ENCODE data around the genes H3C12 and OR2J3.

GRCh38 chr6:27831770-27831941 is 296 bp upstream of the H4C12 start:
- RAMPAGE, long total RNA: no peak
- RRBS: no CpG with 5 or more reads among the region's 1 CpG

GRCh38 chr6:27890319-27891441 is at the start of gene H3C12:
Gene H3C12 (minus strand): TSS chr6:27890826.
- RAMPAGE, long total RNA: no peak
- RRBS: no CpG with 5 or more reads among the region's 62 CpGs

DNA sequence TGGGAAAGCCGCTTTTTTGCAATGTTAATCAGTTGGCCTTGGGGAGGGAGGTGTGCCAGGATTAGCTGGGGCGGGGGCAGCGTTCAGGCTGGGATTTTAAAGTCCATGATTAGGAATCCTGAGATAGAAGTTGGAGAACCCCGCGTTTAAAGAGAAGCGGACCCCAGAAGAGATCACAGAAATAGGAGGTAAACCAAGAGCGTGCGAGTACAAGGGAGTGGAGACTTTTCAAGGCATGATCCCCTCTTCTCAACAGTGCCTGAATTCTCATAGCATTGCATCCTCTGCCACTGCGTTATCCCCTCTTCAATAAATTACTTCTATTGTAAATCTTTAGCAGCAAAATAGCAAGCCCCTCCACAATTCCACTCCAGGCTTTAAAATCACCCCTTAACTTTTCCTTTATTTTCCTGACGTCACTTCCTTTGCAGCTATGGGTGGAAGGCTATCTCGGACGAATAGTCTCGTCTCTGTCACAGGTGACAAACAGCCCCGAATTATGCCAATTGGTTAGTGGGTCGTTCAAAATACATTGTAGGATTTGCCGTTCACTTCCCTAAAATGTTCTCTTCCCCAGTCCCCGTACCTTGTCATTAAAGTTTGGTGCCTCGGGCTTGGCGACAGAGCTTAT is 1.7 kb downstream of the H2BC17 start:
- RAMPAGE, long total RNA: no peak
- RRBS: no CpG with 5 or more reads among the region's 19 CpGs

DNA sequence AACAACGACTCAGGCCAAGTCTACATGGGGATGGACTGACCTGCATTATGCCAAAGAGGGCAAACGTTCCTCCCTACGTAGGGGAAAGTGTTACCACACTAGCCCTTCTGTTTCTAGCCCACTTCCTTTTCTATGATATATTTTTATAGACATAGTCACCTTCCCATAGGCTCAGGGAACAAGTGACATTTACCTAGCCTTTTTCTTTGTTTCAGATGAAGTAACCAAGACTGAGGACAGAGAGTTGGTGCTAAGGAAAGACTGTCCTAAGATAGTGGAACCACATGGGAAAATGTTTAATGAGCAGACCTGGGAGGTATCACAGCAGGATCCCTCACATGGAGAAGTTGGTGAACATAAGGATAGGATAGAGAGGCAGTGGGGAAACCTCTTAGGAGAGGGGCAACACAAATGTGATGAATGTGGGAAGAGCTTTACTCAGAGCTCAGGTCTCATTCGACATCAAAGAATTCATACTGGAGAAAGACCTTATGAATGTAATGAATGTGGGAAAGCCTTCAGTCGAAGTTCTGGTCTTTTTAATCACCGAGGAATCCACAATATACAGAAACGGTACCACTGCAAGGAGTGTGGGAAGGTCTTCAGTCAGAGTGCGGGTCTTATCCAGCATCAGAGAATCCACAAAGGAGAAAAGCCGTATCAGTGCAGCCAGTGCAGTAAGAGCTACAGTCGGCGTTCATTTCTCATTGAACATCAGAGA is 7.4 kb downstream of the ZSCAN9 start:
- RAMPAGE, long total RNA: no peak
- RRBS: no CpG with 5 or more reads among the region's 11 CpGs

DNA sequence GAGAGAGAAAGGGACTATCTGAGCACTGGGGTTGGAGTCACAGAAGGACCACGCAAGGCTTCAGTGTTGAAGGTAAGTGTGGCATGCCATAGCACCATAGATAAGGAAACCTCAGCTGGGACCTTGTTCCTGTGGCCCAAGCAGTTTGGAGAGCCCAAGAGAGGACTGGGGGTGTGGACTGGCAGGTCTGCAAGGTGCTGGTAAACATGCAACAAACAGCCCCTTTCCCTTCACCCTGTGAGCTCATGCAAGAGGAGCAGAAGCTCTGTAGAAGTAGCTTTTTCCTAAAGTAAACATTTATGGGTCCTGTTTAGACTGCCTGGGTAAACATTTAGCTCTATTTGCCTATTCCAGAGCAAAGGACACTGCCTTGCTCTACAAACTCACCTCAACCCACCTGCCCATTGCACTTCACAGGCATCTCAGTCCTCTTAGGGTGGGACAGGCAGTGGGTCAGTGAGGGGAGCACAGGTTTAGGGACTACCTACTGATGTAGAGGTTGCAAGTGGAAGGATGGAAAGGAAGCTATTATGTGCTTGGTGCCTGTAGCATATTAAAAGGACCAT is 12.1 kb downstream of the ZSCAN31 start:
- RAMPAGE, long total RNA: no peak
- RRBS: no CpG with 5 or more reads among the region's 1 CpG

DNA sequence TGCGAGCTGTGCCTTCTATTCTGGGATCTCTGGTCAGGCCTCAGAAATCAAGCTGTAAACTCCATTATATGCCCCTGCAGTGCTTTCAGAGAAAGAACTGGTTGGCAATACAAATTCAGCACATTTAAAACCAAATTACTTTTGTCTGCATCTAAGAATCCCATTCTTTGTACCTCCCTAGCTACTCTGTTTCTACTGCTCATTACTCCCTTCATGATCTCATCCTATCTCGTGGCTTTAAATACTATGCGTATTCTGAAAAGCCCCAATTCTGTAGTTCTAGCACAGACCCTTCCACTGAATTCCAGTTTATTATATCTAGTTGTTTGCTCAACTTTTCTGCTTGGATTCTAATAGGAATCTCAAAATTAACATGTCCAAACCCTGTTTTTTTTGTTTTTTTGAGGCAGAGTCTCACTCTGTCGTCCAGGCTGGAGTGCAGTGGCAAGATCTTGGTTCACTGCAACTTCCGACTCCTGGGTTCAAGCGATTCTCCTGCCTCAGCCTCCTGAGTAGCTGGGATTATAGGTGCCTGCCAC is 4.9 kb downstream of the ZSCAN12 start:
- RAMPAGE, long total RNA: no peak
- RRBS: no CpG with 5 or more reads among the region's 6 CpGs

DNA sequence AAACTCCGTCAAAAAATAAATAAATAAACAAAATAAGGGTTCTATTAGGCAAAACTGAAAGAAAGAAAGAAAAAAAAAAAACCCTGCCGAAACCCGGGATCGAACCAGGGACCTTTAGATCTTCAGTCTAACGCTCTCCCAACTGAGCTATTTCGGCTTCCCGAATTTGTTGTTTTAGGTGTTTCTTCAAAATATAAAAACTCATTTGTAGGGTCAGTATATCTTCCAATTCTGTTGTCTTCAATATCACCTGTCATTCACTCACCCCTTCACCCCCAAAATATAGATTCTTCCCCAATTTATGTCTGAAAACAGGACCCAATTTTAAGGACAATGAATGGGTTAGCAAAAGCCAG is 133.2 kb downstream of the TRIM27 start:
- RAMPAGE, long total RNA: no peak
- RRBS: no CpG with 5 or more reads among the region's 7 CpGs

- RAMPAGE, long total RNA: no peak
- RRBS: no CpG with 5 or more reads among the region's 15 CpGs
Measured at GRCh38 chr6:28885285-28885689, 38.5 kb downstream of the TRIM27 start.

DNA sequence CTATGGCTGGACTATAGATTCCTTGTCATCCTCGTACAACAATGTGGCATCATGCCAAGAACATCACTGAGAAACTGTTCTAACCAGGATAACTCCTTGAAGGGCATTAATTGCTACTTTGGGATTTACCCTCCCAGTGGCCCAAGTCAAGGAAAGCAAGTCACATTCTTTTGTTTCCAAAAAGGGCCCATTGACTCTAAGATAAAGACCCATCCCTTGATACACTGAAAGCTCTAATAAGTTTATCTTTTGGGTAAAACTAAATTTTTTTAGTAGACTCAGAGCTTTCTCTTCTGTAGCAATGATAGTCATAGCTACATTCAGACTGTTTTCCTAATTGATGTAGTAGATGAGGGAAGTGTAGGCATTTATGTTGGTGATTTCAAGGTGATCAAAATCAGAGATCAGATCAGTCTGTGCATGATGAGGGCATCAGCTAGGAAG is at the start of gene OR2J3:
Gene OR2J3, plus strand, starts transcription at position 283 of the 444 bp plus-strand sequence.
- RAMPAGE, long total RNA: no peak
- RRBS: no CpG with 5 or more reads among the region's 1 CpG

GRCh38 chr6:29673172-29673609 is 7.8 kb downstream of the ZFP57 start:
- RAMPAGE, long total RNA: no peak
- RRBS: no CpG with 5 or more reads among the region's 12 CpGs

DNA sequence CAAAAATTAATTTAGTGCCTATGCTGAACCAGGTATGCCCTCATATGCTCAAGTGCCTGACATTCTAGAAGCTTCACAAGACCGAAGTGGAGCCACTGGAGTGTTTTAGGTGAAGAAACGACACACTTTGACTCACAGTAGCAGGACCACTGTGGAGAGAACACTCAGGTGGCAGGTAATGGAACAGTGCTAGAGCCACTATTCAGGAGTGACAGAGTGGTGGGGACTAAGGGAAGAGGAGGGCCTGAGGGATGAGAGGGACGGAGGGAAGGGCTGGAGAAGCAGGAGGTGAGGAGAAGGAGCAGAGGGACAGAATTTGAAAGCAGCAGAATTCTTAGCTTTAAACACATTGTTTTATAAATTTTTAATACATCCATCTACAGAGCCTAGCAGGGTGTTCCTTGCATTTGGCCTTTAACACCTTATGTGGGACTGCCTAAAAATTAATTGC is 1.8 kb upstream of the HLA-F start:
- RAMPAGE, long total RNA: no peak
- RRBS: no CpG with 5 or more reads among the region's 3 CpGs

DNA sequence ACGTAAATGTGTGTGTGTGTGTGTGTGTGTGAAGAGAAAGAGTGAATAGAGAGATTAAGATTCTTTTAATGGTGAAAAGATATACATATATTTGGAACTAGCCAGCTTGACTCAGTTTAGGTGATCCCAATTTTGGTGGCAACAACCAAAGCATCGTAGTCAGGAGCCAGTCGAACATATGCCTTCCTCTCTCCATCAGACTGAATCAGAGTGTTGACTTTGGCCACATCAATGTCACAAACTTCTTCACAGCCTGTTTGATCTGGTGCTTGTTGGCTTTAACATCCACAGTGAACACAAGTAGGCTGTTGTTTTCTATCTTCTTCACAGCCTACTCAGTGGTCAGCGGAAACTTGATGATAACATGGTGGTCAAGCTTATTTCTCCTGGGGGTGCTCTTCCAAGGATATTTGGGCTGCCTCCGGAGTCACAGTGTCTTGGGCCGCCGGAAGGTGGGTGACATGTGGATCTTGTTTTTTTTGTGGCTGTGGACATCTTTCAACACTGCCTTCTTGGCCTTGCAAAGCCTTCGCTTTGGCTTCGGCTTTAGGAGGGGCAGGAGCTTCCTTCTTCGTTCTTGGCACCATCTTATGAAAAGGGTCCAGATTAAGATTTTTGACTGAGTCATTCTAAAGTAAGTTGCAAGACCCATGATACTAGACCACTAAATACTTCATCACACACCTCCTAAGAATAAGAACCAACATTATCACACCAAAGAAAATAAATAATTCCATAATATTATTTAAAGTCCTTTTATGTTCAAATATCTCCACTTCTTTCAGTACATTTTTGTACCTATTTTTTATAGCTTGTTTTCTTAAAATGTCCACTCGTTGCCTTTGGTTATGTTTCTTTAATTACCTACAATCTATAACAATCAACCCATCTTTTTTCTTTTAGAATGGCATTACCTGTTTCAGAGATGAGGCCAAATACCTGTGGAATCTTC is 3.6 kb downstream of the HLA-F start:
- RAMPAGE, long total RNA: no peak
- RRBS: no CpG with 5 or more reads among the region's 11 CpGs

DNA sequence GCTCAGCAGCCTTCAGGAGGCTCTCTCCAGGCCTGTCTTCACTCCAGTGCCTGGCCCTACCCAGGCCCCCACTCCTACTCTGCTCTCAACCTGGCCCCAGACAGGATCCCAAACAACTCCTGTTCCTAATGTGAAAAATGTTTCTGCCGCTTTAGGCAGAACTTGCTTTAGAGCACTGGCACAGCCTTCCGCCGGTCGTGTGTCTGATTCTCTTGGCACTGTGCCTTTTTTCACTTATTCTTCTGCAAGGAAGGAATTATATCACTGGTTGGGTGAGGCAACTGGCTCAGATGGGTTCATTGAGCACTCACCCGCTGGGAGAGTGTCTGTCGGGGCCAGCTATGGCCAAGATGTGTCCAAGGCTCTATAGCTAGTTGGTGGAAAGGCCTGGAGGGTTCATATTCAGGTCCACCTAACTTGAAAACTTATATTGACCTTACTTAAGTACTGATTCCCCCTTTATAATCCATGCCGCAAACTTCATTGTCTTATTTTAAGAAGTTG is 33.6 kb upstream of the HLA-A start:
- RAMPAGE, long total RNA: no peak
- RRBS: no CpG with 5 or more reads among the region's 7 CpGs

- RAMPAGE, long total RNA: no peak
- RRBS: no CpG with 5 or more reads among the region's 8 CpGs
Measured at GRCh38 chr6:29965757-29966673, 23.7 kb downstream of the HLA-A start.

DNA sequence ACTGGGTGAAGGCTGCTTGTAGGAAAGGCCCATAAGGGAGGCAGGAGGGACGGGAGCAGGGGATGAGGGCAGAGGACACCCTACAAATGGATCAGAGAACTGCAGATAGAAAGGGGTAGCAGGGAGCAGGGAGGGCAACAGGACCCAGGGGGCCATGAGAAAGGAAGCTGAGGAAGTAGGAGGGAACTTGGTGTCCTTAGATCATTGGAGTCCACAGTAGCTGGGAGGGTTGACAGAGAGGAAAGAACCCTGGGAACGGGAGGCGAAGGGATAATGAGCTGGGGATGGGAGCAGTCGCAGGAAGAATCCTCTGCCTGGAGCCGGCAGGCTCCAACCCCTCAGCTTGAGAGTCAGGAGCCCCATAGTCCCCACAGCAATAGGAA is 32.5 kb downstream of the HLA-A start:
- RAMPAGE, long total RNA: no peak
- RRBS: no CpG with 5 or more reads among the region's 5 CpGs

DNA sequence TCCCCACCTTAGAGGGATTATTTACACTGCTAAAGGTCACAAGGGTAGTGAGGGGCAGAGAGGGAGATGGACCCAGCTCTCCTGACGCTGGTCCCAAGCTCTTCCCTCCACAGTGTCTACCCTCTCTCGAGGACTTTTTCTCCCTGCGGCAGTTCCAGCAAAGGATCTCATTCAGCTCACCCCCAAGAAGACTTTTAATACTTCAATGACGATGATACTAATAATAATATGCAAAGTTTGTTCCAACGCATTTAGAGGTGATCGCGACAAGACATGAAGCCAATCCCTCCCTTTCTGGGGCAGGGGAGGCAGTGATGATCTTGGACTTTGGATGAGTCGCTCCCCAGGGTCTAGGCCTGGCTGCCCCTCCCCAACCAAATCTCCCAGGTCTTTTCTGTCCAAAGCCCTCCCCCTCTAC is 33.8 kb downstream of the HLA-A start:
- RAMPAGE, long total RNA: no peak
- RRBS: no CpG with 5 or more reads among the region's 8 CpGs

GRCh38 chr6:30060050-30060437 is 1.0 kb upstream of the POLR1H start:
- RAMPAGE, long total RNA: no peak
- RRBS: no CpG with 5 or more reads among the region's 2 CpGs

DNA sequence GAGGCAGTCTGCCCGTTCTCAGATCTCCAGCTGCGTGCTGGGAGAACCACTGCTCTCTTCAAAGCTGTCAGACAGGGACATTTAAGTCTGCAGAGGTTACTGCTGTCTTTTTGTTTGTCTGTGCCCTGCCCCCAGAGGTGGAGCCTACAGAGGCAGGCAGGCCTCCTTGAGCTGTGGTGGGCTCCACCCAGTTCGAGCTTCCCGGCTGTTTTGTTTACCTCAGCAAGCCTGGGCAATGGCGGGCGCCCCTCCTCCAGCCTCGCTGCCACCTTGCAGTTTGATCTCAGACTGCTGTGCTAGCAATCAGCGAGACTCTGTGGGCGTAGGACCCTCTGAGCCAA is 10.3 kb upstream of the RNF39 start:
- RAMPAGE, long total RNA: no peak
- RRBS: no CpG with 5 or more reads among the region's 9 CpGs

- RAMPAGE, long total RNA: no peak
- RRBS: 18% methylated on average over 8 of the region's 36 CpGs
Measured at GRCh38 chr6:30110921-30112113, 1.6 kb downstream of the TRIM31 start.

- RAMPAGE, long total RNA: no peak
- RRBS: 2% methylated on average over 15 of the region's 40 CpGs
Measured at GRCh38 chr6:30127105-30127733, 8.7 kb upstream of the TRIM40 start.